GM23248 (cell line): ENCODE measurements around the genes SERINC3 and RIMS4.

DNA sequence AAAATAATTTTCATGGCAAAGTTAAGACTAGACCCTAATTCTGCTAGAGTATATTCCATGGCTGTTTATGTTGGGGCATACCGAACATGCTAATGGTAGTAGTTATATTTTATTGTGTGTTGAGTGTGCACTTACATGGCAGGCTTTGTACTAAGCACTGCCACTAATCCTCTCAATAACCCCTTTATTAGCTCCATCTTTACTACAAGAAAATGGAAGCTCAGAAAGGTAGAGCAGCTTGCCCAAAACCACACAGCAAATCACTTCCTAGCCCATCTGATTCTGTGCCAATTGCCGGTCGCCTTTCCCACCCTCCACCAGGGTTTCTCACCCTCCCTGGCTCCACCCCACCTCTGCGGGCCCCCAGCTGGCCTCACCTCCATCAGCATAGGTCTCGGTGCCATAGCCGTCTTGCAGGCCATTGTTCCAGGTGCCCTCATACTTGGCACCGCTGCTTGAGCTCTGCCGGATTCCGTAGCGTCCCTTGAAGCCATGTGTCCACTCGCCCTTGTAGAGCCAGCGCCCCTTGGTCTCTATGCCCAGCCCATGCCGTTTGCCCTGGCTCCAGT is 954 bp downstream of the JPH2 start:
- RAMPAGE, long total RNA, result no peak

DNA sequence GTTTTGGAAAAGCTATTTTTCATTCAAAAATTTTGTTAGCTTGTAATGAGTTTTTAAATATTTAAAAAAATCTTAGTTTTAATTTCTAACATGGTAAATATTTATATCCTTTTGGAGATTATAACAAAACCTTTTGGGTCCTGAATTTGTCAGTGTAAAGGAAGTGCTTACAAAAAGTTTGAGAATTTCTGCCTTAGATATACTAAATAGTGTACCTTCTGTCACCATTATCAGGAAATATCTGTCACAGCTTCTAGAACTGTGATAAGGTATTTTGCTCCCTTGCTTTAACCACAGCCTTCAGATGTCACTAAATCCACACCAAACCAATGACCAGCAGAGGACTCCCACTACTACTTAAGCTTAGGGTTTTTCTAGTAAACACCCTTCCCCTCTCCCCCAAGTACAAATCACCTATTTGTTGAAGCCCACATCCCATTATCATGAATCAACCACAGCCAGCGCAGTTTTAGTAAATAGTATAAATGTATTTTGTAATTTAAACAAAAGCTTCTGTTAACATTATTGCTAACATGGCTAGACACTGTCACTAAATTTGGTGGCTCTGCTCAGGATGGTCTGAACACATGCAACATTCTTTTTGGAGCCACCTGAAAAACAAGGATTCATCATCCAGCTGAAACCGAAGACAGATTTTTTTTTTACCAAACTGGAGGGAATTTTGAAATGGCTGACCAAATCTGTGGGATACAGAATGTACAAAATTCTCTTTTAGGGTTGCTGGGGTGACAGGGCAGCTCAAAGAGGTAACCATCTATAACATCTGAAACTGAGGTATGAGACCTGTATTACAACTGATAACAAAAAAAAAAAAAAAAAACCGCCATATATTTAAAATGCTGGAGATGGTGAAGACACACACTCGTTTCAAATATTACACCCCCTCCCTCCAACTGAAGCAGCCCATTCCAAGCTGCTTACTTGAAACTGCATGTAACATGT is 8.8 kb upstream of the JPH2 start:
- RAMPAGE, long total RNA, result no peak

- RAMPAGE, long total RNA, result no peak
Measured at GRCh38 chr20:44207163-44207765, 3.3 kb downstream of the OSER1 start.

DNA sequence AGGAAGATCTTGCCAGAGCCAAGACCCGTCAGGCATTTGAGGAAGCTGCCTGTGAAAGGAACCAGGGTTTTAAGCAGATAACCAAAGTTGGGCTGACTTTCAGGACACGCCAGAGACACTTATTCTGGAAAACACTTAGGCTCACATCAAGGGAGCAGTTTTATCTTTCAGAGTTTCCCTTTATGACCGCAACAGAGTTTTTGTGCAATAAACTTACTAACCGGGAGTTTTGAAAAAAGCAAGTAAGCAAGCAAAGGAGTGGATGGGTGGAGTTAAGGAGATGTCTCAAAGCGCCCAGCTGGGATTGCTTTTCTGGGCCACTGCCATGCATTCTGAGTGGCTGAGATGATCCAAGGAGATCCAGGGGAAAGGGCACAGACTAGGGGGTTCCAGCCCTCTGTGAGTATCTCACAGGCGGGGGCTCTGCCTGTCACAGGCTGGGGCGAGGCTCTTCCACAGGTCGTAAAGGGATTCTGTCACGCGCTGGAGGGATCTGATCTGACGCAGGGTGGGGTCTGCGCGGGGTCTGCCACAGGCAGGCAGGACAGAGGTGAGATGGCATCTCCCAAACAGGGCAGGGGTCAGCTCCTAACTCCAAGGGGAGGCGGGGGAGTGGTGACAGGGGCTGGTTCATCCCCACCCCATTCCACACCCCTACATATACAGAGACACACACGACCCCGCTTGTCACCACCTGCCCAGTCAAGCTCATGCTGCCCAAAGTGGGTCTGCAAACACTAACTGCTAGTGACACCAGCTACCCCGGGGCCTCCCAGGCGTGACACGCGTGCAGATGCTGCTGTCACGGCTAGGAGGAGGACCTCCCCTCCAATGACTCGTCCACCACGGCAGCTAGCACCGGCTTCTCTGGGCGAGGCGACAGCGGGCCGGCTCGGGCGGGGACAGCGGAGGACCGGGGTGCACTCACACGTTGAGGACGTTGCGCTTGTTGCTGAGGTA is 674 bp downstream of the FITM2 start:
- RAMPAGE, long total RNA, result no peak

DNA sequence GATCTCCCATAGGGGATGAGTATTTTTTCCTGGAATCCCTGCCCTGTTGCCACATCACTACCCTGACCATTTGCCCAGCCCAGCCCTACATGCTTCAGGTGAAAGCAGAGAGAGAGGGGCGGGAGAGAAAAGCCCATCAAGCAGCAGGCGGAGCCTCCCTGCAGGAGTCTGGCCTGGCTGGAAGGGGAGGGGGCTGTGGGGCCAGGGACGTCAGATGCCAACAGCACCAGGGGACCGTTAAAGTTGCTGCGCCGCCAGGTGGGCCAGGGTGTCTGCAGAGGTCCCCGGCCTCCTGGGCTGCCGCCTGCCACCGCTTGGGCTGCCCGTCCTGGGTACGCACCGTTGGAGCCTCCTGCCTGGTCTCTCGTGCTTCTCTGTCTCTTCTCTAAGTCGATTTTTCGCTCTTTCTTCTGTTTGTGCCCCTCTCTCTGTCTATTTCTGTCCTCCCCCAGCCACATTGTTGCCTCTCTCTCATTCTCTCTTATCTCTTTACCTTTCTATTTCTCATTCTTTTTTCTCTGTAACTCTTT is 694 bp upstream of the R3HDML start:
- RAMPAGE, long total RNA, result no peak

DNA sequence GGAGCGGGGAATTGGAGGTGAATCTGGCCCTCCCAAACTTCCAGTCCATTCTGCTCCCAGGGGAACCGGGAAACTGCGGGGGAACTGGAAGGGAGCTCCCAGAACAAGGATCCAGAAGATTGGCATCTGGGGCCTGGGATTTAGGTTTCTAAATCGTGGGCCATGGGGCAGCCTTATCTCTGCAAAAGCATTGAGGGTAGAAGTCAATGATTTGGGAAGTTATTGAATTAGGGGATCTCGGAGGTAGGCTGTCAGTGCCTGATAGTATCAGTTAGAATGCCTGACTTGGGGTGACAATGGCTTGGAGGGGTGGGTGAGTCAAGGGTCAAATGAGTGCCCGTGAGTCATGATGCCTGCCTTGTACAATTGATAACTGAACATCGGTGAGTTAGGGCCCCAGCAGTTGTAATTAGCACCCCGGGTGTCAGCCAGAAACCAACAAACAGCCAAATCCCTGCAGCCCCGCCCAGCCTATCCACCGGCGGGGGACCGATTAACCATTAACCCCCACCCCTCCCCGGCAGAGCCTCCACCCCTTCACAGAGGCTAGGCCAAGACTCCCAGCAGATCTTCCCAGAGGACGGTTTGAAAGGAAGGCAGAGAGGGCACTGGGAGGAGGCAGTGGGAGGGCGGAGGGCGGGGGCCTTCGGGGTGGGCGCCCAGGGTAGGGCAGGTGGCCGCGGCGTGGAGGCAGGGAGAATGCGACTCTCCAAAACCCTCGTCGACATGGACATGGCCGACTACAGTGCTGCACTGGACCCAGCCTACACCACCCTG is 45.4 kb downstream of the HNF4A start:
- RAMPAGE, long total RNA, result no peak

- RAMPAGE, long total RNA, result no peak
Measured at GRCh38 chr20:44421685-44422726, 53.7 kb upstream of the TTPAL start.

DNA sequence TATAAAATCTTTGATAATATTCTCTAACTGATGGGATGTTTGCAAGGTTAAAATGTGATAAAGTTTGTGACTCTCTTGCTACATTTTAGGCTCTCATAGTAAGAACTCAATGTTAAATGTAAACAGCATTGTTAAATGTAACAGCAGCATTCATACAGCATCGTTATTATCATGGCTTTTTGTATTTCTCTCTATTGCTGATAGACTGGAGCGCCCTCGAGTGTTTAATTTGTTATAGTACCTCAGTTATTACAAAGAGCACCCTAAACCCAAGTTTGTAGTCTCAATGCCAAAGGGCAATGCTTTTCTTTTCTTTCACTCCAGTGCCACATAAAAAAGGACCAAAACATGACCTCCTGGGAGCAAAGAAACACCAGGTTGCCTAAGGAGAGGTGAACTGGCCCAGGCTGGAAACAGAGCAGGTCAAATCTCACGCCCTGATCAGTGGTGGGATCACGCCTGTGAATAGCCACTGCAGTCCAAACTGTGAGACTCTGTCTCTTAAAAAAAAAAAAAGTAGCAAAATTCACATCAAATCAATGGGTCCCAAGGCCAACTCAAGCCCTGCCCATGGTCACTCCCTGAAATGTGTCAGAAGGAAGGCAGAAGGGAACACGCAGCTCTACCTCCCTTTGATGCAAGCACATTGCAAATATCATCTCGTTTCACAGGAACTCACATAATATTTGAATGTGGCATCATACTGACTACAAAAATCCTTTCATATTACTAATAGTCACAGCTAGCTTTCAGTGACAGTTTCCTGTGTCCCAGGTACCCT is 14.7 kb upstream of the TTPAL start:
- RAMPAGE, long total RNA, result no peak

DNA sequence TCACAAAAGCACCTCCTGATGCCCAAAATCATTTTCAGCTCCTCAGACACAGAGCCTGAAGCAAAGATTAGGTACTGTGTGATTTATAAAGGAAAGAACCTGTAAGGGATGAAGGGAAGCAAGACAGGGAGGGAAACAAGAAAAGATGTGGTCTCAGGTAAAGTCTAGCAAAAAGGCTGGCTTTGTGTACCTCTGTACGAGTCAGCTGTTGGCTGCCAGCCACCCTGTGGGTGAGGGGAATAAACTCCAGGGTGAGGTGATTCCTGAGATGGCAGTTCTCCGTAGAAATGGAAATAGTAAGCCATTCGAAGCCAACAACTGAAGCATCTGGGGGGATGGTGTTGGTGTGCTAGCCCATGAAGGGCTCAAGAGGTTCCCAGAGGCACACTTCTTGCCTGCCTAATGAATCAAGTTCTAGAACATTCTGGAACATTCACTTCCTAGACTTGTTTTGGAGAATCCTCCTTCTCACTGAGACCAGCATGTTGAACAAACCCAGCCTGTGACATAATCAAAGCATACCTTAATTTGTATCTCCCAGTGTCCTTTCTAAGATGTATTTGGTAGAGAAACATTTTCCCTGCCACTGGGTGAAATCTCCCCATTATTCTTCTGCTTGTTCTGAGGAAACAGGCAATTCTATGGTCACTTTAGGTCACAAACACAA is 10.6 kb upstream of the TTPAL start:
- RAMPAGE, long total RNA, result no peak

DNA sequence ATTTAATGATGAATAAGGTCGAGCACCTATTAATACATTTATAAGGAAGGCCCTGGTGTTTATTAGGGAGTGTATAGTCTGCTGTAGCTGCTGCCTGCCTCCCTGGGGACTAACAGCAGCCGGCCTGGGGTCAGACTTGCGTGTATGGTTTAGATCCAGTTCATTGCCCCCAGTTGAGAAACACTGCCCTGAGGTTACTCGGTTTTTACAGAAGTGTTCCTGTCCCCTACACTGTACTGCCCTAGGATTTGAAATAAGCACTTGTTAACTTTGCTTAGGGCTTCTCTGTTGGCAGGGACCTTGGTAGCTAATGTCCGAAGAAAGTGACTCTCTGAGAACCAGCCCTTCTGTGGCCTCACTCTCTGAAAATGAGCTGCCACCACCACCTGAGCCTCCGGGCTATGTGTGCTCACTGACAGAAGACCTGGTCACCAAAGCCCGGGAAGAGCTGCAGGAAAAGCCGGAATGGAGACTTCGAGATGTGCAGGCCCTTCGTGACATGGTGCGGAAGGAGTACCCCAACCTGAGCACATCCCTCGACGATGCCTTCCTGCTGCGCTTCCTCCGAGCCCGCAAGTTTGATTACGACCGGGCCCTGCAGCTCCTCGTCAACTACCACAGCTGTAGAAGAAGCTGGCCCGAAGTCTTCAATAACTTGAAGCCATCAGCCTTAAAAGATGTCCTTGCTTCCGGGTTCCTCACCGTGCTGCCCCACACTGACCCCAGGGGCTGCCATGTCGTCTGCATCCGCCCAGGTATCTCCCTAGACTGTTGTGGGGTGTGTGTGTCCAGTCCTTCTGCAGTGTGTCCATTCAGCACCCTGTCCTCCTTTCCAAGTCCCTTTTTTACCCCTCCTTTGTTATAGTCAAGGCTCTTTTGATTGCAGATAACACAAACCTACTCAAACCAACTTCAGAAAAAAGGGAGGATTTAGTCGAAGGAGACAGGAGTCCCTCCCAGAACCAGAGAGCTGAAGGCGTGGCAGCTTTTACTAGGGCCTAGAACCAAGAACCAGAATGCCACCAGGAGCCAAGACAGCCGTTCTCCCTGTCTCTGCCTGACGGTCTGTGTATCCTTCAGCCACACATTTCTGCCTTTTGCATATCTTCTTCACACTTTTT is 4.4 kb downstream of the TTPAL start:
- RAMPAGE, long total RNA, result no peak

DNA sequence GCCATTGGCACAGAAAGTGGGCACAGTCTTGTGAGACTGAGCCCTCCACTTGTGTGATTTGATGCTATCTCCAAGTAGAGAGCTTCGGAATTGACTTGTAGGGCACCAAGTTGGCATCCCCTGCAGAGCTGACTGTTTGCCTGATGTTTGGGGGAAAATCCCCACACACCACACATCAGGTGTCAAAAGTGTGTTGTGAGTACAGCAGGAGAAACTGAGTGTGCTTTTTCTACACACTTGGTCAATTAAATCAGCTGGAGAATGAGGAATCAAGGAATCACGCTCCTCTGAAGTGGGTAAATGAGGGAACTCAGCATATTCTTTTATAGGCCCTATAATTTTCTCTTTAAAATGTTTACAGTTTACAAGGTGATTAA is 962 bp downstream of the SERINC3 start:
- RAMPAGE, long total RNA, result no peak

DNA sequence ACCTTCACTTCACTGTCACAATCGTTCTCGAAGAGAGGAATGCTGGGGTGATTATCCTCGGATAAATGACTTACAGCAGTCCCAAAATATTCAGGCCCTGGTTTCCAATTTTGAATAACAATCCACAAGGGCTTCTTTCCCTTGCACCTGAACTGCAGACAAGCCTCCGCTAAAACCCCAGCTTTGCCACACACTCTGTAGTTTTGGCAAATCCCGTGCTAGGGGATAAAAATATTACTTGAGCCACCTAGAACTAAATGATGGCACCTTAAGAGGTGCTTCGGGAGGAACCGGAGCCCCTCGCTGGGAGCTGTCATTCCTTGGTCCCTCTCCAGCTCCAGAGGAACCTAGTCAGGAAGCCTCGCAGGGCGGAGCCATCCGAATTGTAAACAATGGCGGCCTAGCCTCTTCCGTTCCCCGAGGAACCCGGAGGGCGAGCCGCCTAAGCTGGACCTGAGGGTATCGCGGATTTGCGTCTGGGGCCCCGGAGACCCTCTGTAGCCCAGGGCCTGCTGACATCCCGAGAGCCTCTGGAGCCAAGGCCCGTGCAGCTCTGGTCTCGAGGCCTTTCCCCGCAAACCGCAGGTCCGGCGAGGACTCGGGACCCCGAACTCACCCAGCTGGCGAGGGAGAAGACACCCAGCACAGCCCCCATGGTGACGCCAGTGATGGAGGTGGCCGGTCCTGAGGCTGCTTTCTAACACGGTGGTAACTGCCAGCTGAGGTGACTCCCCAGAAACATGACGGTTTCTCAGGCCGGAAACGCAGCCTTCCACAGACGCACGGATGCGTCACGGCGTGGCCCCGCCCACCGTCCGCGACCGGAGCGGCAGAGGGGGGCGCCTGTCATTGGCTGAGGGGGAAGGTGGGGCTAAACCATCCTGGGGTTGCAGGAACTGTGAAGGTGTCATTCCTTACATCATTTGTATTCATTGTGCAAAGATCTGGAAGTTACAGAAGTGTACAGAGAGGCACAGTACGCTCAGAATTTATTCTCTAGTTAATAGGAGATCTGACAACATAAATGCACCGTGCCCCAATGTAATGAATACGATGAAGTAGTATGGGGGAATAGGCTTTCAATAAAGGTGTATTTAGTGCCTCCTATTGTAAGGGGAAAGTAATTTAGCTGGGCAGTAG is at the start of gene SERINC3:
Gene SERINC3, minus strand, starts transcription at position 774 of the 1,140 bp plus-strand sequence.
- RAMPAGE, long total RNA, result start-site peak on the minus strand centred at position 746 of the sequence, 50 bp wide, 341 and 596 reads in 2 replicates

DNA sequence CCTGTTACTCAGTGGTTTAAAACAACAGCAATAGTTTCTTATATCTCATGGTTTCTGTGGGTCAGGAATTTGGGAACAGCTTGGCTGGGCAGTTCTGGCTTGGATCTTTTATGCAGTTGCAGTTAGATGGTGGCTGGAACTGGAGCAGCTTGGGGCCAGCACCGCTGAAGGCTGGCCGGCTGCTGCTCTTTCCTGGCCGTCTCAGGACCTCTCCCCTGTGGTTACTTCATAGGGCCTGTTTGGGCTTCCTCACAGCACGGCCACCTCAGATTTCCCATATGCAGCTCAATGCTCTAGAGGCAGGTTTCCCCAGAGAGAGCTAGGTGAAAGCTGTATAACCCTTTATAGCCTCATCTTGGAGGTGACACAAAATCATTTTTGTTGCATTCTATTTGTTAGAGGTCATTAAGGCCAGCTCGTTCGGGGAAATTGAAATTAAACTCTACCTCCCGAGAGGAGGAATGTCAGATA is 15.6 kb downstream of the PKIG start:
- RAMPAGE, long total RNA, result no peak

DNA sequence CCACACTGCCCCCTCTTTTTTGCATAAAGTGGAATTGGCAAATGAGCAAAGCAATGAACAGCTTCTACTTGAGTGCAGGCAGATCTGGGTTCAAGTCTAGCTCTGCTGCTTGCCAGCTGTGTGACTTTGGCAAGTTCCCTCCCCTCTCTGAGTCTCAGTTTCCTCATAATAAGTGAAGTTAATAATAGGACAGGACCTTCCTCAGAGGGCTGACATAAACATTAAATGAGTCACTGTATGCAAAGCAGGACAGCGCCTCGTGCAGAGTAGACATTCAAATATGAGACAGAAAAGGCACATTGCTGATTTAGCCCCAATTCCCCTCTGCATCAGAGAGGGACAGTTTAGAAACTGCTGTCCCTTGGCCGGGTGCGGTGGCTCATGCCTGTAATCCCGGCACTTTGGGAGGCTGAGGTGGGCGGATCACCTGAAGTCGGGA is 4.7 kb downstream of the ADA start:
- RAMPAGE, long total RNA, result no peak

- RAMPAGE, long total RNA, result no peak
Measured at GRCh38 chr20:44734929-44735446, 10.7 kb upstream of the KCNK15 start.

- RAMPAGE, long total RNA, result no peak
Measured at GRCh38 chr20:44810334-44810934, at the start of gene RIMS4. TSS of gene RIMS4 (minus strand) at chr20:44810546.

GRCh38 chr20:44894702-44895602 is 9.4 kb downstream of the YWHAB start:
- RAMPAGE, long total RNA, result no peak

DNA sequence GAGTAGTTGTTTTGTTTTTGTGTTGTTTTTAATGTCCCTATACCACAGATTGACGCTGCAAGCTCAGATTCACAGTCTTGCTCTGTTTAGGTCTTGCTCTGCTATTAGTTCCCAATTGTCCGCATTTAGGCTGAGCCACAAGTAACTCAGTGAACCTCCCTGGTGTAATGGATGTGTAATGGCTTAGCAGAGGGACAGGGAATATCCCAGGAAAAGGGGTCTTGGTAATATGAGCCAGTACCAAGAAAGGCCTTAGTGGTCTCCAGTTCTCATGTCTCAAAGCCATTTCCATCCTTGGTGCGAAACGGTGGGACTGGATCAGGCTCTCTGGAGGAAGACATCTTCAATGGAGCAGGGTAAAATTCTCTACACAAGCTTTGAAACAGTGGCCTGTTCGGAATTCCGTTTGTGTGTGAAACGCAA is 610 bp upstream of the PABPC1L start:
- RAMPAGE, long total RNA, result no peak

DNA sequence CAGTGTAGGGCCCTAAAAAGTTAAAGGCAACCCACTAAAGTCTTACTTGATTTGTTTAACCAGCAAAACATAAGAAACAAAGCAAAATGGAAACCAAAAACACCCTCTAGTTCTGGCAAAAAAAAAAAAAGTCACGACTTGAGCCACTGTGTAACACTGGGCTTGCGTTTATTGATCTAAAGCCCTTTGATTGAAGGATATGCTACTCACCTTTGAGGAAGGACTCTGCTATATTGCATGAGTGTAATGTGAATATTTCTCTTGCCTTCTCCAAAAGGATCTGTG is 12.1 kb downstream of the KCNS1 start:
- RAMPAGE, long total RNA, result no peak

DNA sequence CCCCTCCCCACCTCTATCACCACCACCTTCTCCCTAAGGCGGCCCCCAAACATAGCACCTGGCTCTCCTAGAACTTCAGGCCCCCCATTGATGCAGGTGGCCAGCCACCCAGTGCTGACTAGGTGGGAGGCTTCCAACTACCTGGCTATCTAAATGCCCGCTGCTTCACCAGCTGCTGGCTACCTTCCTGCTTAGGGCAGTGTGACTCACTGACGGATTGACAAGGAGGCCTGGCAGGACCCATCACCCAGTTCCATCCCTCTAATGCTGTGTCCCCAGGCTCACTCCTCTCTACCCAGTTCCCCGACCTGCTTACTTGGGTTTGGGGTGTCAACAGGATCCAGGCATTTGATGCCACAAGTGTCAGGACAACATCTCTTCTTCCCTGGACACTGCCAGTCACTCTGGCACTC is 1.1 kb downstream of the SLPI start:
- RAMPAGE, long total RNA, result no peak